Frontal cortex (tissue), 2 donors: ENCODE measurements around a stretch of chr20.

DNA sequence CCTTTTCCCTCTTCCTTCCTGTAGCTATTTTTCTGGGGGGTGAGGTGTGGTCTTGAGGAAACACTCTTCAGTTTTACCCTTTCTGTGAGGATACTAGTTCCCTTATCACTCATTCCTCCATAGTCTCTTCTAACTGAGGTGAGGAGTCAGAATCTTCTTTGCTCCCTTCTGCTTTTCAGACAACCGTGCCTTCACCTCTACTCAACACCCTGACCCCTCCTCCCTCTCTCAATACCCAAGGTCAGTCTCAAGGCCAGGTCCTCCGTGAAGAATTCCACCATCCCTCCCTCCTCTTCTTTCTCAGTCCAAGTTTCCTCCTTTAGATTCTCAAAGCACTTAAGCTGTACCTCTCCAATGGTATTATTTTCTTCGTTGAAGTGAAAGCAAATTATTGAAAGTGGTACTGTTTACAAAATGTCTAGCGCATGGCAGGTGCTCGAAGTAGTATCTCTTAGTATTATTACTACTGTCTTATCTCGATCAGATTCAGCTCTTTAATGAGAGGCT, 768 bp upstream of the RALGAPB start:
- RAMPAGE, long total RNA: no peak

DNA sequence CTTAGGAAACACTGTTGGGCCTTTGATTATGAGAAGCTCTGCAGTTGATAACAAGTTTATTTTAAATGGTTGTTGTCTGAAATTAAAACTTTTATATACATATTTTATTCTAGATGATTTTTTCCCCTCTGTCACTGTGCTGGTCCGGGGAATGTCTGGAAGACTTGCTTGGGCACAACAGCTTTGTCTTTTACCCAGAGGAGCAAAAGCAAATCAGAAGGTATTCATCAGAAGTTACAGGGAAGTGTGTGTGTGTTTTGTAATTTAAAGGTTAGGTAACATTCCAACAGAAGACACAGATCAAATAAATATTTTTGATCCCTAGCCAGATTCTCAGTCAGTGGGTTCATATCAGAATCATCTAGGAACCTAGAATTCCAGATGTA, 32.4 kb upstream of the ADIG start:
- RAMPAGE, long total RNA: no peak

- RAMPAGE, long total RNA: no peak
Measured at GRCh38 chr20:38577264-38577636, 3.7 kb upstream of the ADIG start.

DNA sequence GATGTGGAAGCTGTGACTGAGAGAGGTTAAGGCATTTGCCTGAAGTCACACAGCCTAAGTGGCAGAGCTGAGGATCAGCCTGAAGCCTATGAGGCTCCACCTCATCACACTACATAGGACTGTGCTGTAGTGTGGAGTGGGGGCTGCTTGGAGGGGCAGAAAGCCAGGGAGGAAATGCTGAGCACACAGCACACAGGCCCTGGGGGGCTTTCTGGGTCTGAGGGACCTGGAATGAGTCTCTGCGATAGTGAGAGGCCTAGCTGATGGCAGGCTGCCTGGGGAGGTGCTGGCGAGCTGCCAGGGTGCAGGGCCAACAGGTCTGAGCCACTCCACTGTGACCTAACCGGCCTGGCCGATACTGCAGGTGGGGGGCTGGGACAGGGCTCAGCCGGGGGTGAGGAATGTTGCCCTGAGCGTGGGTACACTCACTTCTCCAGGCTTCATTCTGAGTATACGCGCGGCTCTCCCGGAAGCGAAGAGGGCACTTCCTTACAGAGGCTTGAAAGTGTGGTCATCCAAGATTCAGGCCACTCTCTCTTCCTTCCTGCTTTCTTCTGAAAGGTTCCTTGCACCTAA, 18.5 kb downstream of the ADIG start:
- RAMPAGE, long total RNA: no peak

- RAMPAGE, long total RNA: no peak
Measured at GRCh38 chr20:38673690-38674134, 50.6 kb upstream of the SLC32A1 start.

DNA sequence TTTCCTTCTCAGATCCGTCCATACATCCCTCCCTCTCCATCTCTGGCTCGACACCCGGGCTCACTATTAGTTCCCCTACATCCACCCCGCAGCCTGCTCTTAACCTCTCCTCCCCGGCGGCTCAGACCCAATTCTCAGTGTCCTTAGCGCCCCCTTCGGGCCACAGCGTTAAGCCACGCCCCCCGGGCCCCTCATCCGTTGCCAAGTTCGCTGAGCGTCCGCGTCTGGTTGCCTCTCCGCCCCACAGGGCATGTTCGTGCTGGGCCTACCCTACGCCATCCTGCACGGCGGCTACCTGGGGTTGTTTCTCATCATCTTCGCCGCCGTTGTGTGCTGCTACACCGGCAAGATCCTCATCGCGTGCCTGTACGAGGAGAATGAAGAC, 2.9 kb downstream of the SLC32A1 start:
- RAMPAGE, long total RNA: no peak

- RAMPAGE, long total RNA: no peak
Measured at GRCh38 chr20:38809878-38810670, 4.6 kb downstream of the PPP1R16B start.

- RAMPAGE, long total RNA: no peak
Measured at GRCh38 chr20:38859097-38859461, 53.6 kb downstream of the PPP1R16B start.

GRCh38 chr20:38951693-38952211, 10.4 kb upstream of the DHX35 start:
- RAMPAGE, long total RNA: no peak

DNA sequence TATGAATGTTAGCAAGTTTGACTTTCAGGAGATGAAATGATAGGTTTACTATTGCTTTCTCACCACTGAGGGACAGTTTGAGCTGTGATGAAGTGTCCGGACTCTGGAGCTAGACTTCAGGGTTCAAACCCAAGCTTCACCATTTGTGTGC, 8.2 kb downstream of the DHX35 start:
- RAMPAGE, long total RNA: no peak

- RAMPAGE, long total RNA: no peak
Measured at GRCh38 chr20:39078628-39079002, 116.5 kb downstream of the DHX35 start.

- RAMPAGE, long total RNA: no peak
Measured at GRCh38 chr20:39861525-39861782, 827.6 kb downstream of the MAFB start.

- RAMPAGE, long total RNA: no peak
Measured at GRCh38 chr20:39890547-39891109, 798.4 kb downstream of the MAFB start.

DNA sequence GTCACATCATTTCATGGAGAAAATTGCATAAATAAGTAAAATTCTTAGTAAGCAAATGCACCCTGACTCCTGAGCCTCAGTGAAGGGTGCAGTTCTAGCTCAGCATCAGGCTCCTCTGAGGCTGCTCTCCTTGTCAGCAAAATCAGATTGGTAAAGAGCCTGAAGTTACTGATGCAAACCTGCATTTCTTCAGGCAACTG, 266.1 kb downstream of the MAFB start:
- RAMPAGE, long total RNA: no peak

GRCh38 chr20:40619701-40620102, 69.3 kb downstream of the MAFB start:
- RAMPAGE, long total RNA: no peak

GRCh38 chr20:40676258-40677291, 12.5 kb downstream of the MAFB start:
- RAMPAGE, long total RNA: no peak

GRCh38 chr20:40684378-40685447, 4.3 kb downstream of the MAFB start:
- RAMPAGE, long total RNA: no peak

DNA sequence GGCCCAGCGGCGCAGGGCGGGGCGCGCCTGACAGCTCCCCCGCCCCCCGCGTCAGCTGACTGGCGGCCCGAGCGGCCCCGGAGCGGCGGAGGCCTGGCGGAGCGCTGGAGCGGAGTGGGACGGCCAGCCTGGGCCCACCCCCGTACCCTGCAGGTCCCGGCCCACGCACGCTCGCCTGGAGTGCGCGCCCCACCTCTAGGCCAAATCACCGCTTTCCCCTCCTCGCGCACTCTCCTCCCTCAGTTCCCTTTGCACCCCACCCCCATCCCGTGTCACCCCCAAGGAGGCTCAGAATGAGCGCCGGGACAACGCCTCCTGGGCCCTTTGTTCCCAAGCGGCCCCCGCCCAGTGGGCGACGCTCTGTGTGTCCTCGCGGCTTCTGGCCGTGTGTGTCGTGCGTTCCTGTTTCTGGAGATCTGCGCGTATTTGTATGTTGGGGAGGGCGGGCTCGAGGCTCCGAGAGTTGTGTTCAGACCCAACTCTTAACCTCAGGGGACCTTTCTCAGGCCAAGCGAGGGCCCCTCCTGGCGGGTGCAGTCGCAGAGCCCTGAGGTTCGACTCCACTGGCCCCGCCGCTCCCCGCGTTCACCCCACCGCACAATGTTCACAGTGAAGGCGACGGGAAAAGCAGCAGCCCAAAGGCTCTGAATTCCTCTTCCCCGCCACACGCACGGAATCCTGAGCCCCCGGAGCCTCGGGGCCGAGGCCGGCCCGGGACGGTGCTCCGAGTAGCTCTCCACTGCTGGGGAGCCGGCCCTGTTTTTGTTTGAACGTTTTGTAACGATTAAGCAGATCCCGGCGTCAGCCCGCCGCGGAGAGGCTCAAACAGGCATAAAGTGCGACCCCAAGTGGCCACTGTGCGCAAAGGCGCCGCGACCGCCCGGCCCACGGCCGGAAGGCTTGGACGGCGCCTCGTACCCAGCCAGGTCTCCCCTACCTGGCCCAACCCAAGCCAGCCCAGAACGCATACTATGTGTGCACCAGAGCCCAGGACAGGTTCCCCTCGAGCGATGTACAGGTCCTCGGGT, 618 bp upstream of the MAFB start:
- RAMPAGE, long total RNA: no peak

- RAMPAGE, long total RNA: no peak
Measured at GRCh38 chr20:40911551-40912234, 116.9 kb upstream of the TOP1 start.

DNA sequence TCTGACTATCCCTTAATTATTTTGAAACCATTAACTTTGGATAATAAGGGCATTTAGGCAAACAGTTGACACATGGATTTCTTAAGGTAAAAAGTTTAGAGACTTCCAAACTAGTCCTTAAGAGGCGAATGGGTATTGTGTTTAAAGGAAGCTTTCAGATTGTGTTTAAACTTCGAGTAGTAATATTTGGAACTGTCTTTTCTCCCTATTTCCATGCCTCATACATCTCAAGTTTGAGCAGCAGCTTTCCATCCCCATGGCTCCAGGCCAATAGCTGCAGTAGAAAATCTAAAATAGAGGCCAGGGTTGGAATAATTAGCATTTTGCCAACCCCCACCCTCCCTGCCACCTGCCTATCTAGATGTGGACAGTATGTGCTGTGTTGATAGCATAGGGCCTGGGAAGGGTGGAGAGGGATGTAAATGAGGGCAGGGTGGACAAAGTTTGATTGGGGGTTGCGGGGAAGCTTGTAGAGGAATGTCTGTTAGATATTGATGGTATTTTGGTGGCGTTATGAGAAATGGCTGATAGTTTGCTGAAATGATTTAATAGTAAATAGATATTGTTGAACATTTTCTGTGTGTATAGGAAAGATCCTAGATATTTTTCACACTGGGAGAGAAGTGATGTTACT, 5.6 kb downstream of the TOP1 start:
- RAMPAGE, long total RNA: no peak